ENCODE results near the genes RCOR3 and LPGAT1.

DNA sequence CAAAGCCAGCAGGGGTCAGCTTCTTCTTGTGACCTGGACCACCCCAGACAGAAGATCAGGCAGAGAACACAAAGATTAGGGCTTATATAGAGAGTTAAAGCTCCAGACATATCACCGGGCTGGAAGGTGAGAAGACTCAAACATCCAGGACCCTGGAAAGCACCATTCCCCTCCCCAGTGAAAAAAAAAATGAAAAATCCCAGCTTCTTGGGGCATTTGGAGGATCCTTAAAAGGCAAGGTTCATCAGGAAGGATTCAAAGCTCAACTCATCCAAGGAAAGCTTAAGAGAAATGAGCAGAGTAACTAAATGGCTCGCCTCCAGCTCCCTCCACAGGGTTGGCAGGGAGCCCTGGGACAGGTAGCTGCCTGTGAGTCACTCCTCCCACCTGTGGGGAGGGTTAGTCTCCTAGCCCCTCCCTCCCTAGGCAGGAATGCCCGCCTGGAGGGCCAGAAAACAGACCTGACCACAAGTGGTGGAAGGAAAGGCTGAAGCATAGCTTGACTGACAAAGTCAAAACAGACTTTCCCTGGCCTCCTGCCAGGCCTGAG lies 624 bp upstream of the LAMB3 start:
- PRO-cap, result no peak

GRCh38 chr1:209747592-209748308 lies 8.1 kb upstream of the TRAF3IP3 start:
- PRO-cap, result no peak

DNA sequence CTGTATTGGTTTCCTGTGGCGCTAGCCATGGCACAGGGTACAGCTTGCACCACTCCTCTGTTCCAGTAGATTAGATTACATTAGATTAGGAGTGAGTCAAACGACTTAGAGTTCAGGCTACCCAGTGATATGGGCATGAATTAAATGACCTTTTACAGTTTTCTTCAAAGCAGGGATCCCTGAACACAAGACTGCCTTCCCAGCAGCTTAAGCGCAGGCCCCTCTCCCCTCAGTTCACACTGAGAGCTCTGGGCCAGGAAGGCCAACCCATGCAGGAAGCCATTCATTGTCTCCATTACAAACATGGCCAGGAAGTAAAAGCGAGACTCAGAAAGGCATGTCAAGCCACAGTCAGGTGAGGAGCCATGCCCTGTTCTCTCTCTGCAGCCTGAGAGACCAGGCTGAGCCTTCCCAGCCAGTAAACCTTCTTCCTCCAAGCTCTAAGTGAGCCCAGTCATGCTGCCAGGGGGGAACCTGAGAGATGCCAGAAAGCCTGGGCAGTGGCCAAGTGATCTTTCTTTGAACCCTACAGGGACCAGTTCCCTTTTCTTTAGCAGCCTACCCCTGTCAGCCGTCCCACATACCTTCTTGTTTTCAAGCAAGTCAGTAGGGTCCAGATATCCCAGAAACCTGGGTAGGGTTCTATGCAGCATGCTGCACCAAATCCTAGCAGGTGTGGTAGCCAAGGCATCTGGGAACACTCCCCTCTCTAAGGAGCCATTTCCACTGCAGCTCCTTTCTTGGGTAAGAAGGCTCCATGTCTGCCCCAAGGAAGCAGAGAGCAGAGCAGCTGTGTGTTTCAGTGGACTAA lies 813 bp downstream of the TRAF3IP3 start:
- PRO-cap, result no peak

DNA sequence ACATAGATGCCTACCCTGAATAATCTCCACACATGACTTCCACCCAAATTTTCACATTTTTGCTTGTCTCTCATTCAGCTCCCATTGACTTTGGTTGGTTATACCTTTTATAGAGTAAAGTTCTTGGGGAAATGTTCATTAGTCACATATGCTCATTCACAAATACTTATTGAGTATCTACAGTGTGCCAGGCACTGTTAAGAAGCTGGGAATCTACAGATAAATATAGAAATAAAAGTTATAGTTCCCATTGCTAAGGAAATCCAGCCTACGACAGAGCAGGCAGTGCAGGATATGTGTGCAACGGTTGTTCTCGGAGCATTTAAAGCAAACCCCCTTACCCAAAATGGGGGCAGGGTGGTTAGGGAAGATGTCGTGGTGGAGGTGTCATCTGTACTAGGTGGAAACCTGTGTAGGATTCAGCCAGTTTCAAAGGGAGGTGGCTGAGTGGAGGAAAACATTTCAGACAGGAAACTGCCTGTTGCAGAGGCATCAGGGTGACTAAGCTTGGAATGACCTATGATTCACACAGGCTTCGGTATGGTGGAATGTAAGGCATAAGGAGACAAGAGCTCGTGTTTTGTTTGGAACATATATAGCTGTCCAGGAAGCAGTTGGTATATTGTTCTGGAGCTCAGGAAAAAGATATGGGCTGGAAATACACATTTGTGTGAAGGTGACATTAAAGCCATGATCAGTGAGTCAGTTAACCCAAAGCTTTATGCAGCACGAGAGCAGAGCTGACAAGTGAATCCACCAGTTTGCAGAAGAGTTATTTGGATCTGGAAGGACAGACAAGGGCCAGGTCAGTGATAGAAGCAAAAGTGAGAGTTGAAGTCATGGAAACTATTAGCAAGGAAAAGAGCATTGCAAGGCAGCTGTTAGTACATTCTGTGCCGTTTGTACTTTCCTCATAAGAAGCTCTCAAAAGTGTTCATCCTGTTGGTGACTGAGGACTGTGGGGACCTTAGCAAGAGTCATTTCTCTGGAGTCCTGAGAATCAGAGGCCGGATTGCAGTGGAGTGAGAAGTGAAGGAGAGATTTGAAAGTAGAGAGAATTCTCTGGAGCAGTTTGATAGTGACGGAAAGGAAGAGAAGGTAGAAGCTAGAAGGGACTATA lies 12.1 kb downstream of the UTP25 start:
- PRO-cap, result no peak

DNA sequence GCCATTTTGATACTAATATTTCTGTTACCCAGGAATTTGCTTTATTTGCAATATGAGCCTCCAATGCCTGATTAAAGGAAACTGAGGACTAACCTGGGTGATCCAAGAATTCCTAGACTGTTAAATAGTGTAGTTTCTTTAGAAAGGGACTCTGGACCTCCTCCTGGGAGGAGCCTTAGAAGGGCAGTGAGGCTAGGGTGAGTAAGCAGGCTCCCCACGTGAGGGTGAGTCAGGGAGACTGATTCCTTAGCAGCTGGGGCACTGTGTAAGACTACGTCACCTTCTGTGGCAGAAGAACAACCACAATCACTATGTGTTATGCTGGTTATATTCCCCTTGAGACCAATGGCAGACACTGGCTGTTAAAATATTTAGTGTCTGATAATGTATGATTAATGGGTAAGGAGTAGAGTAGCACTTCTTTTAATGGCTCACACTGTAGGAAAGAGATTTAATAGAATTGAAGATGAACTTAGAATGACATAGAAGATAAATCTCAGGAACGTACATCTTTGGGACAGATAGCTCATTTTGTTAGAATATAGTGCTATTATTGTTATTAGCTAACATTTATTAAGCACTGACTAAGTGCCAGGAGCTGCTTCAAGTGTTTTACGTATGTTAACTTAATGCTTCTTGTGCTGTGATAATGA lies 53.3 kb upstream of the SYT14 start:
- PRO-cap, result no peak

GRCh38 chr1:210257934-210258513 lies 25.4 kb downstream of the SERTAD4 start:
- PRO-cap, result no peak

DNA sequence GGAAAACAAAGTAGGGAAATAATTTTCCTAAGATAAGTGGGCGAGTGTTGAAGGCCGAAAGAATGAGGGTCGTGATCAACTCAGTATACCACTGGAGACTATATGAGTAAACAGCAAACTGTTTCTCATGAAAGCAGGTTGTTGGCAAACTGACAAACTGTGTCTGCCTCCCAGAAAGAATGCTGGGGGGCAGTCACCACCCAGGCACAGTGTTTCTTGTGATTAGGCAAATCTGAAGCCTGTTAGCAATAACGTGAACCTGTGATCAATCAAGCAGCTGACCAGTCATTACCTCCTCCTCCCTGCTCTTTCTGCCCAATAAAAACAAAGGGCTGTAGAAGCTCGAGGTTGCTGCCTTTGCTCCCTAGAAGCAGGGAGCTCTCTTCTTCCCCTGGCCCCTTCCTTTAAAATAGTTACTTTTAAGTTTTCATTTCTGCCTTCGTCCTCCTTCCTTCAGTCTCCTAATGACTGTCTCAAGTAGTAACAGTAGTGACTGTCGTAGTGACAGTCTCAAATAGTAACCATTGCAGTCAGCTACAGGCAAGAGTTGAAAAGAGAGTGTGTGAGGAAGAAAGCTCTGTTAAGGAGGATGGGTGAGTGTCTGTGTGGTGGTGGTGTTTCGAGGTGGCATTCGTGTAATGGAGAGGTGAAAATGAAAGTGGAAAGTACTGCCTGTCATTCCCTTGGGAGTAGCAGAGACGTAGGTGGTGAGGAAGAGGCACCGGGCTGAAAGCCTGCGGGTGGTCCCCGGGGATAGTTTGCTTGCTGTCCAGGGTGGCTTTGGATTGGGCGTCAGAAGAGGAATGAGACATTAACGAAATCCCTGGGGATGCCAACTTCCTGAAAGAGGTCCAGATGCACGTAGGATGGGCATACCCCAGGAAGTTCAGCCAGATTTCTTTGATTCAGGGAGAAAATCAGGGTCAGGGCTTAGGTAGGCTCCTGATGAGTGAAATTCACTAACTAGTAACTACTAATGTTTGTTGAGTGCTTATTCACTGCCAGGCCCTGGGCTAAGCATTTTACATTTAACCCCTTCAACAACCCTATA lies 14.6 kb downstream of the HHAT start:
- PRO-cap, result no peak

- PRO-cap, result no peak
Observed at GRCh38 chr1:210653601-210654197, 325.0 kb downstream of the HHAT start.

DNA sequence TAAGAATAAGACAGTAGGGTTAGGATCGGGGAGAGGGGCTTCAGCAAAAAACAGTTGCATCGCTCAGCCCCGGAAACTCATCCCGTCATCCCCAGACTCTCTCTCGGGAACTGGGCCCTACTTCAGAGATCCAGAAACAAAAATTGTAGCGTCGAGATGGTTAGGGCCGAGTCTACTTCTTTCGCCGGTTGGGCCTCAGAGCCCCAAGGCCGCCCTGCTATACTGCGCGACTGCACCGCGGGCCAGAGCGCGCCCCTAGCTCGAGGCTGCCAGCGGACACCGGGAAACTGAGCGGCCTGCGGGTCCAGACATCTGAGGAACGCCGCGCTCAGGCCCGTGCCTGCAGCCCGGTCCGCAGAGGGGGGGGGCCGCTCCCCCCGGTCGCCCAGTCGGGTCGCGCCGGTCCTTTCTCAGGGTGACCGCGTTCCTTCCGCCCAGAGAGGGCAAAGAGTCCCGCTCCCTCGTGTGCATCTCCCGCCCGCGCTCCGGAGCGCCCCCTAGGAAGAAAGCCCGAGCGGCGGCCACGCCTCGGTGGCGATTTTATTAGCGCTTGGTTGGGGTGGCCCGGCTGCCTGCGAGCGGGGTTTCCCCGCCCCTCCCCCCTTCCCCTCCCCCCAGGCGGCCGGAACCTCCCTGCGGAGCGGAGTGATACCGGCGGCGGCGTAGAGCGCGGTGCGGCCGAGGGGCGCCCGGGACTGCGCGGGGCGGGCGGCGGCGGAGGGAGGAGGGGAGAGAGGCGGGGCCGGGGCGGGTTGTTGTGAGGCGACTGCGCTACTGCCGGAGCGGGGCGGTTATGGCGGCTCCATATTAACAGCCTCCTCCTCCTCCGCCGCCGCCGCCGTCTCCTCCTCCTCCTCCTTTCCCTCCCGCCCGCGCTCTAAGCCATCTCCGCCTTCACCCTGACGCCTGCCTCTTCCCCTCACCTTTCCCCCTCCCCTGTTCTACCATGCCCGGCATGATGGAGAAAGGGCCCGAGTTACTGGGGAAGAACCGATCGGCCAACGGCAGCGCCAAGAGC lies at the start of gene RCOR3:
TSS of gene RCOR3 (plus strand) at position 752 of the 1,018 bp plus-strand sequence.
- PRO-cap, result bidirectional peak, plus-strand start at position 228 of the sequence, minus-strand start at position 283 of the sequence; bidirectional peak, plus-strand start at position 739 of the sequence, minus-strand start at position 476 of the sequence

GRCh38 chr1:211513944-211514502 lies 22.1 kb upstream of the RD3 start:
- PRO-cap, result no peak

DNA sequence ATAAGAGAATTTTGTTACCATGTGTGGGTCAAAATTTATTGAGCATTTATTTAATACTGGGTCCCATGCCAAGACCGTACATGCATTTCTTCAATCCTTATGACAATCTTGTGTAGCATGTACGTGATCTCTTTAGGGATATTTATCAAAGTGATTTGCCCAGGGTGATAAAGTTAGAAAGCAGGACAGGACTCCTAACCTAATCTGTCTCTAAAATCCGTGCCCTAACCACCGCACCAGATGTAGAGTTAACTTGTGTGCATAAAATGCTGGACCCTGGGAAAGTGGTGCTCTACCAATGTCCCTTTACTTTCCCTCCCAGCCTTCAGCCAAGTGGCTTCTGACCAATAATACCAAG lies 18.4 kb downstream of the SLC30A1 start:
- PRO-cap, result no peak

DNA sequence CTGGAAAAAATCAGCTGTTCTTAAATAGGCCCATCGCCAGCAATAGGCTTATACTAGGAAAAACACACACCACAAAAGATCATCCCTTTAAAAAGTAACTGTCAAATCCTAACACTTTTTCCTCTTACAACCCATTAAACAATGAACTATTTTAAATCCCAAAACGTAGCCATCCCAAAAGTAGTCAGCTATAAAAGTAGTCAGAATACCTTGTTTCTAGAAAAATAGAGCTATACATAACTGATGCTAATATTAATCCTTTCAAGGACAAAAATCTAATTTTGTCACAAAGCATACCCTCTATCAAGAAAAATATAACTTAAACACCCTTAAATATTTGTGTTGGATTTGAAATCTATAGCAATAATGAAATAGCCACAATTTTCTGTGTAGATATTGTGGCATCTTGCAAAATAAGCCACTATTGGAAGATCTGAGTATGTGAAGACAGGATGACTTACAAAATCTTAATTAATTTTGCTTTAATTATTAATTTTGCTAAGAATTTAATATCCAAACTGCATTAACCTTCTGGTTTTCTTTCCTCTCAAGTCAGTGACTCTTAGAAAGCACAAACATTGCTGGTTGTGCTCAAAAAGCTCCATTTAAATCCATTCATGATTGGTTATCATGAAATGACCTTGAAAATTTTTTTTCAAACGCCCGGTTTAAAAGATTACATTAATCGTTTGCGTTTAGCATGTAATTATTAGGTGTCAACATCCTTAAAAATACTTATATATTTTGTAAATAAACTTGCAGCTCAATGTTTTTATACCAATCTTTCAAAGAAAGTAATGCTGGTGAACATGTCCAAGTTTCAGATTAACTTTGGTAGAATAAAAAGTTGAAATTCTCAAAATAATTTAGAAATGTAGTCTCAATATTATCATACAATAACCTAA lies 4.9 kb downstream of the SLC30A1 start:
- PRO-cap, result no peak

DNA sequence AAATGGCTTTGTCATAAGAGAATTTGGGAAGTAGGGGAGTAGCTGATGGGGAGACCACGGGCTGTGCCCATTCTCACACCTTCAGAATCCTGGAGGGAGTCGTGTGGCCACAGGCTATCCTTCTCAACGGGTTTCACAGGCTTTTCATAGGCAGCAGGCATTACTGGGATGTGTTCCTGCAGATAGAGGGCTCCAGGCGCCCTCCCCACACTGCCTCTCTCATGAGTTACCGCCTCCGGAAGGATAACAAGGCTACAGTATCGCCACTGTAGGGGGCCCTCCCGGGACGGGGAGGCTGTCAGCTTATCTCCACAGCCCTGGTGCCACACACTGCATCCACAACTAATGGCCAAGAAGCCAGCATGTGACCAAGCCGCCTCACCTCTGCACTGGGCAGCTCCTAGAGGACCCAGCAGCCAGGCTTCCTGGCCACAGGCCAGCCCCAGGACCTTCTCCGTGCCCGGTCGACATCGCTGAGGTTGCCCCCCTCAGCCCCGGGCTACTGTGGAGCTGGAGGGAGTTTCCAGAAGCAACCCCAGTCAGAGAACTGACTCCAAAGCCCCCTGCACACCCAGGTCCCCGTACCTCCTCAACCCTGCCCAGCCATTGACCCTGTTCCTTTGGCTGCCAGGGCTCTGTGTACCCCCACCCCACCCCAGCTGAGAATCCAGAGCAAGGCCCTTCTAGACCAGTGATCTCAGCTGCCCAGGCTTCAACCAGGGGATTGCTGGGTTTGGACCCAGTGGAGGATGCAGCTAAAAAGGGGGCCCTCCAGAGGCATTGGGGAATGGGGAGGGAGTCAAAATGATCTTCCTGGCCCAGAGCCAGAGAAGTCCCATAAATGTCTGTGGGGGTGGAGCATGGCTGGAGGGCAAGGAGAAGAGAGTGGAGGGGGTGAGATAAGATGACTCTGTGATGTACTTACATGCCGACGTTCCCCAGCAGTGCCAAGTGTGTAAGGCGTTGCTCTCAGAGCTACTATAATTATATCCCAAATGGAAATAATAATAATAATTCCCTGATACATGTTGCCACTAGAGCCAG lies 45.0 kb downstream of the NEK2 start:
- PRO-cap, result no peak

GRCh38 chr1:211735228-211736361 lies 60.2 kb upstream of the NEK2 start:
- PRO-cap, result no peak

DNA sequence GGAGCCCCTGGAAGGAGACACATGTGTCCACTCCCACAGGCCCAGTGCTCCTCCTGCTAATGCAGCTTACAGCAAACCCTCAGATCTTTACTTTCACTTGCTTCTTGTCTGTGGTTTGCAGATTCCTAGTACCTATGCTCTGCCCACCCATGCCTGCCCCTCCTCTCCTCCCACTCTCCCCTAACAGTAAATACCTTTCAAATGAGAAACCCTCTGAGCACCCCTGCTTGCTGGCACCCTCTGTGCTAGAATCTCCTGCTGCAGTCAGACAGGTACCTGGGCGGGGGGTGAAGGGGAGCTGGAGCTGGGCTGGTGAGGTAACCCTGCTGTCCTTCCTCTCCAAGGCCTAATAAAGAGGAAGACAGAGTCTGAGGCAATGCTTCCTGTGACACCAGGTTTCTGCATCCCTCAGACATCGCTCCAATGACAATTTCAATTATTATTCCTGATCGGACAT lies 63.5 kb upstream of the NEK2 start:
- PRO-cap, result no peak

DNA sequence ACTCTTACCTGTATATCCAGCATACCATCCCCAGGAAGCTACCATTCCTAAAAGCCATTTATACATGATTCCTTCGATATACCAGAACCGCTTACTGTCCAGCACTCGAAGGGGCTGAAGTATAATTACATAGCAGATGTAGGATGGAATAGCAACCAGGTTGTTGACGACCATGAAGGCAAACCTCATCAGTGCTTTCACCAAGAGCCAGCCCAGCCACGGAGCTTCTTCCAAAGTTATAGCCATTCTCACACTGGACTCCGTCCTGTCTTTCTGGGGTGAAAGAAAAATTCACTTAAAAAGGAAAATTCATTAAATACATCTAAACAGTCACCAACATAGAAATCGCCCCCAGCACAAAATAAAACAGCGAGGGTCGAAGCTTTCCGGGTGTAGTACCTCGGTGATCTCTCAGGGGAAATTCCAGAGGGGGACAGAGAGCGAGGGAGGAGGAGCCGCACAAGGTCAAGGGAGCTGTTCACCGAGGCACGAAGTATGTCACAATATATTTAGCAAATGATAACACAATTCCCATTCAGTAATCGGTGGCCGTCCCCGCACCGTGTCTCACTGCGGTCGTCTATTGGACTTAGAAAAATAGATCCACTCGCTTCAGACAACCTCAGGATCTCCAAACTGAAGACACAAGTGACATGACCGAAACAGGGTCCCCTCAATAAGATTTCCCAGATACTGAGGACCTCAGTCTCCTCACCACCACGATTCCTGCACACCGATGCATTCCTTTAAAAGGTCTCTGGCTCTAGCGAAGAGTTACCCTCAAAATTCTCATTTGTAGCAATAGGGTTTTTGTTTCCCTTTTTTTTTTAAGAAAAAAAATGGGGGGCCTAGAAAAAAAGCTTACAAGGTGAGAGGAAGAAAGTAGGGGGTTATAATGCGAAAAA lies 1.3 kb downstream of the LPGAT1 start:
- PRO-cap, result no peak

DNA sequence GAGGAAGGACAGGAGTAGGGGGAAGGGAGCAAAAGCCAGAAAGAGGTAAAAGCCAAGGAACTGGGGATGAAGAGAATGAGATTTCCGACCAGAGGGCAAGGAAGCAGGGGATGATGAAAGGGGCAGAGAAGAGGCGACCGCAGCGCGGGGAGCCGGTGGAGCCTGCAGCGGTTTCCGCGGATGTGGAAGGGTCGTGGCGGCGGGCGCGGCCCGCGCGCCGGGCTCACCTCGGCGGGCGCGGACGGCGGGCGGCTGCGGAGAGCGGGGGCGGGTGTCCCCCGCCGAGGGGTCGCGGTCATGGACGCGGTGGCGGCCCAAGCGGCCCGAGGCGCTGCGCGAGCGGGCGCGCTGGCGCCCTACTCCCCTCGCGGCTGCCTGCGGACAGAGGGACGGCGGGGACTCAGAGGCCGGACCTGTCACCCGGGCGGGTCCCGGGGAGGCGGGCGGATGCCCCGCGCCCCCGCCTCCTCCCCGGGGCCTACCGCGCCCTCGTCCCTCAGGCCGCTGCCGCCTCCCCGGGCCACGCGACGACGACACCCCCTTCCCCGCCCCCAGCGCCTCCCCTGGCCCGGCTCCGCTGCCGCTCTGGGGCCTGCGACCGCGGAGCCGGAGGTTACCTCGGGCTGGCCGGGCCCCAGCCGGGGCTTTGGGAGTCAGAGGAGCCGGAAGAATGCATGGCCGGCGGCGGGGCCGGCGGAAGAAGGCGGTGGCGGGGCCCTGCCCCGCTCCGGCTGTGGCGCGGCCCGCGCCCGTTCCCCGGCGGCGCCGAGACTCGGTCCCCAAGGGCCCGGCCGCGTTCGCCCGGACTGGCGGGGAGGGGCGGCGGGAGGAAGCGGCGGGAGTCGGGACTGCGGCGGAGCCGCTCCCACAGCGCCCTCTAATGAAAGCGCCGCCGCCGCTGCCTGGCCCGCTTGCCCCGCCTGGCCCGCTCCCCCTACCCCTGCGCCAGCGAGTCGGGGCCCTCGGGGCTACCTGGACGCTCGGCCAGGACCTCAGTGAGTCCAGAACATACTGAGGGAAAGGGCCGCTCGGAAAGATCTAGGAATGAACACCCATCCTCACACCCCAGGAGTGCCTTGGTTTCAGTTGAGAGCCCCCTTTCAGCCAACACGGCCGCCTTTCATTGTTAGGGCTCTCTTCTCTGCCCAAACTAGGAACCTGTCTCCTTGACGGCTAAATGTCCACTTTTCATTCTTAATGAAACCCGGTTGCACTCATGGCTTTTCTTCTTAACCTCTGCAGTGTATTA lies at the start of gene LPGAT1:
TSS of gene LPGAT1 (minus strand) at position 808 of the 1,249 bp plus-strand sequence.
- PRO-cap, result bidirectional peak, plus-strand start at position 425 of the sequence, minus-strand start at position 379 of the sequence; bidirectional peak, plus-strand start at position 586 of the sequence, minus-strand start at position 492 of the sequence; bidirectional peak, plus-strand start at position 957 of the sequence, minus-strand start at position 802 of the sequence

DNA sequence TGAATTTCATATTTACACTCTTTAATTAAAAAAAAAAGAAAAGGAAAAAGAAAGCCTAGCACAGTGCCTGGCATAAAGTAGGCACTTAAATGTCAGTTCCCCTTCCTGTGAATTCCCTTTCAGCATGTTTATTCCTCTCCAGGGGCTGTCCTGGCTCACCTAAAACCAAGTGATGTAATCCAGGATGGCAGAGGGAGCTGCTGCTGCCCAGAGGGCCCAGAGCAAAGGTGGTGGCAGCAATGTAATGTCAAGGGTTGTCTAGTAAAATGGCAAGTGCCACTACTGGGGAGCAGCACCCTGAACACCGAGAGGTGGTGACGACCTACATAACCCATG lies 78.4 kb upstream of the LPGAT1 start:
- PRO-cap, result no peak

DNA sequence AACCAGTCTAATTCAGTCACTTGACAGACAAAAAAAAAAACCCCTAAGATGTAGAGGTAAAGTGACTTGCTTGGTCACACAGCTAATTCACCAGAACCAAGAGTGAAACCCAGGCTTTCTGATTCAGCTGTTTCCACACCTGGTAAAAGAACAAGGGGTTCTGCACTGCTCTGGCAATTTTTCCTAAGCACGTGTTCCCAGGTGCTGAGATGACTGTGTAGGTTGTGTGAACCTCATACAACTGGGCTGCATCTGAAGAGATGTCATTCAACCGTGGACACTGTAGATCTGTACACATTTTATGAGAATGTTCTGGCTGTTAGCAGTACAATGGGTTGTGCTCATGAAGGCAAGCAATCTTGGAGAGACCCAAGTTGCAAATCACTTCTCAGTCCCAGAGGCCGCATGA lies 95.5 kb downstream of the INTS7 start:
- PRO-cap, result no peak

DNA sequence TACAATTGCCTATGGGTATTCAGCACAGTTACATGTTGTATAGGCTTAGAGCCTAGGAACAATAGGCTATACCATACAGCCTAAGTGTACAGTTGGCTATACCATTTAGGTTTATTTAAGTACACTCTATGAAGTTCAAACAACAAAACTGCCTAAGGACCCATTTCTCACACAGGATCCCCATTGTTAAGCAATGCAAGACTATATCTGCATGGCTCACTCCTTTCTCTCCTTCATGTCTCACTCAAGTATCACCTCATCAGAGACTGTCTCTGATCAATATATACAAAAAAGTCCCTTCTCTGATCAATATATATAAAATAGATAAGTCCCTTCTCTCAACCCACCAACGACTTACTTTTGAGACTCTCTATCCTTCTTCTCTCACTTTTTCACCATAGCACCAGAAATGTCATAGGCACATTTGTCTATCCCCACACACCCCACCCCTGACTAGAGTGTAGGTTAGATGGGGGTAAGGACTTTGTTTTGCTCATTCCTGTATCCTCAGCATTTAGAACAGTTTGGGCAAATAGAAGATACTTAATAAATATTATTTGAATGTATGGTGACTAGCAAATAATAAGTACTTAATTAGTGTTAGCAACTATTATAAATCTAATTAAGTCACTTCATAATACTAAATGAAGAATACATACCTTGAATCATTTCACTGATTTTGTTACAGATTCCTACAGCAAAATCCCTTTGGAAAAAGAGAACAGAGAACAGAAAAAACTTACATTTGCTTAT lies 24.5 kb downstream of the INTS7 start:
- PRO-cap, result no peak